Left cardiac atrium (tissue), 1 donor: ENCODE results near the genes MROH9 and DNM3.

GRCh38 chr1:170664637-170665601 lies 988 bp downstream of the PRRX1 start:
- PRO-cap, result unidirectional peak, minus-strand start at chr1:170665052

DNA sequence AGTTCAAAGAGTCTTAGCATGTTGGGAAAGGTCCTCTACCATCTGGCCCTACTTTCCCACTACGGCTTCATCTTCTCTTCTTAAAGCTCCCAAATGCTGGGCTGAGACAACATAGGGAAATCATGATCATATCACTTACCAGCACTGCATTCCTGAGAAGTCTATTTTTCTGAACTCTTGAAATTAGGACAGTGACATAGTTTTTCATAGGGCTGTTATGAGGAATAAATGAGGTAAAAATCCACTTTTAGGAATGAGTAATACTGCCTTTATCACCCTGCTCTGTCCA lies 36.8 kb downstream of the PRRX1 start:
- PRO-cap, result no peak

GRCh38 chr1:170935199-170935730 lies at the start of gene MROH9:
MROH9 (plus strand) TSS chr1:170935534.
- PRO-cap, result no peak

GRCh38 chr1:171142063-171143279 lies 42.6 kb upstream of the FMO2 start:
- PRO-cap, result no peak

GRCh38 chr1:171220535-171221195 lies 27.6 kb upstream of the FMO1 start:
- PRO-cap, result no peak

GRCh38 chr1:171321581-171322206 lies 7.7 kb downstream of the FMO4 start:
- PRO-cap, result no peak

DNA sequence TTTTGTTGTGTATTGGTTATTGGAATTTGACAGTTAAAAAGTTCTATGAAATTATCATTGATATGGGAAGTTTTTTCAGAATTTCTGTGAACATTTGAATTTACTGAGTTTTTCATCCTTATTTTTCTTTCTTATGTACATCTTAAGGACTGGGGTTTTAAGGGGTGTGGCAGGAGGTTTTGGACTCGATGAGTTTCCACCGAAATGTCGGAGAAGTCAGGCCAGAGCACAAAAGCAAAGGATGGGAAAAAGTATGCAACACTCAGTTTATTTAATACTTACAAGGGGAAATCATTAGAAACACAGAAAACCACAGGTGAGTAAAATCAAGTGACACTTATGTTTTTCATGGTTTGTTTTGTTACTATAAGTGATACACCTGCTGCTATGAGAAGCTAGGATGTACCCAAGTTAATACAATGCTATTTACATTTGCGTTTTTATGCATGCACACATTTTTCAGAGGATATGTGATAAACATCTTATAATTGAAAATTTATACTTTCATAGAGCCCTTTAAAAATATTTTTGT lies 26.6 kb downstream of the PRRC2C start:
- PRO-cap, result no peak

GRCh38 chr1:171560711-171561188 lies 61.3 kb upstream of the MYOCOS start:
- PRO-cap, result no peak

DNA sequence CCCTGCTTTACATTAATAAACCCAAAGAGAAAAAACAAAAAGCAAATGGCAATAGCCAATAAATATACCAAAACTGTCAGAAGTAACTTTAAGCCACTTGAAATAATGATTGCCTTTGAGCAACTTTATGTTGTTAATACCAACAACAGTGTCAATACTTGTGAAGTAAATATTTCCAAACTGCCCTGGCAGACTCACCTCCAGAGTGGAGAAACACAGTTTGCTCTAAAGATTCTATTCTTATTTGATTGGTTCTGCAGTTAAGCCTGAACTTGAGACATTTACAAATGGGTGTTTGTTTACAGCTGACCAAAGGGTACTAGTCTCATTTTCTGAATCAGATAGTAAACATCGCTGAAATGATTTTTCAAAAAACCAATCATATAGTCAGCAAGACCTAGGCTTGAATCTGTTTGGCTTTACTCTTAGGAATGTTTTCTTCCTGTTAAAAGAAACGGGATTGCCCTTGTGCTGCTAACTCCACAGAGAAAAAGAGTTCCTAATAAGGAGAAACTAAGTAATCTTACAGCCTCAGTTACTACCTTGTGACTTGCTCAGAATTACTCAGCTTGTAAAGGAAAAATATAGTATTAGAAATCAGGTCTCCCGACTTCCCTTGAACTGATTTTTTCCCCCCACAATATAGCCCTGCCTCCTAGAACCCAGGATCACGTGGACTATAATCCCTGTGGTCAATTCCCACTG lies 1.4 kb upstream of the MYOC start:
- PRO-cap, result no peak

- PRO-cap, result no peak
Observed at GRCh38 chr1:171663170-171663697, 10.7 kb upstream of the MYOC start.

DNA sequence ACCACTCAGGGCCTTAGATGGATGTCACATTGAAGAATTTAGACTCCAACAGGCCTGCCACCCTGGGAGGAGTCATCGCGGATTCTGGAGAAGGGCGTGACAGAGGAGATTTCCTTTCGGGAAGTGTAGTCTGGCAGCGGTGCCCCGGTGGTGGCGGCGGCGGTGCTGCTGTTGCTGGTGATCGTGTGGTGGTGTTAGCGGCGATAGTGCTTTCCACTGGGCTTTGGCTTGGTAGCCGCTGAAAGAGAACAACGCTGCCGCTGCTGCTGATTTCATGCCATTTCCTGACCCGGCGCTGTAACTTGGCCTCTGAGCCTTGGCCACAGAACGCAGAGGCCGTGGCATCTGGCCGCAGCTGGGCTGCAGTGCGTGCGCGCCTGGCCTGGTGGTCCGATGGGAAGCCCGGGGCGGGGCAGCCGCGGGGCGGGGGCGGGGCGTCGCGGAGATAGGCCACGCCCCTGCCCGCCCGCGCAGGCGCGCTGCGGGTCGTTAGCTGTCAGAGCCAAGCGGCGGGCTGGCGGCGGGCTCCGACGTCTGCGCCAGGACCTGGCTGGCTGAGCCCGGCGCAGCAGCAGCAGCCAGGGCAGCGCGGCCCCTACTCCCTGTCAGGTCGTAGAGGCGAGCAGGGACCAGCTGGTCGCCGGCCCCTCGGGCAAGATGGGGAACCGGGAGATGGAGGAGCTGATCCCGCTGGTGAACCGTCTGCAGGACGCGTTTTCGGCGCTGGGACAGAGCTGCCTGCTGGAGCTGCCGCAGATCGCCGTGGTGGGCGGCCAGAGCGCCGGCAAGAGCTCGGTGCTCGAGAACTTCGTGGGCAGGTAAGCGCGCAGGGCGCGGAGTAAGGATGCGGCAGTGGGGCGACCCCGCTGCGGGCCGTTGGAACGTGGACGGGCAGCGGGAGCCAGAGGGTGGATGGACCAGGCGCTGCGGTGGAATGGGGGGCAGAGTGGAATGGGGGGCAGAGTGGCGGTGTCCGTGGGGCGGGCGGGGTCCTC lies at the start of gene DNM3:
Gene DNM3 (plus strand): TSS at position 499 of the 995 bp plus-strand sequence.
- PRO-cap, result unidirectional peak, plus-strand start at position 128 of the sequence; bidirectional peak, plus-strand start at position 499 of the sequence, minus-strand start at position 367 of the sequence

DNA sequence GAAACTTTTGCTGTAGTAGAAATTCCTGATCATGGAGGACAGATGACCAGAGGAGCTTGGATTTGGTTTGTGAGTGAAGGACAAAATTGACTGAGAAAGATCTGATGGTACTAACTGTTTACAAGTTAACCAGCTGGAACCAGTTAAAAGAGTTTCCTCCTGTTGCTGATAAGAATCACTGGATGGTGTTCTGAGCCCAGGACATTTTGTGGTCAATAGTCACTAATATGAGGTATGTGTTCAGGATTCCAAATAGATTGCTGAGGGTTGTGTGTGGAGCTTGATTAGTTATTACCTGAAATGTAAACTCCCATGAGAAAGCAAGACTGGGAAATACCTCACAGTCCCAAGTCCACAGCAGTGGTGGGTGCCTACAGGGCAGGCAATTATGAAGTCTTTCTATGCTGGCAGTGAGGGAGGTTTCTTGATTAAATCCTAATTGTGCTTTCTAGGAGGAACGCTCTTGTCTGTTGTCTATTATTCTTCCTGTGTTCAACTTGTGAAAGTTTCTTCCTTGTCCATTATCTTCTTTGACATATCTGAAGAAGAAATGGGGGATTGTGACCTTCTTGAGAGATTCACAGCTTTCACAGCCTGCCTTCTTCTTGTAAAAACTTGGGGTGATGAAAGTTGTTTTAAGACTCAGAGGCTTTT lies 164.6 kb downstream of the DNM3 start:
- PRO-cap, result no peak

DNA sequence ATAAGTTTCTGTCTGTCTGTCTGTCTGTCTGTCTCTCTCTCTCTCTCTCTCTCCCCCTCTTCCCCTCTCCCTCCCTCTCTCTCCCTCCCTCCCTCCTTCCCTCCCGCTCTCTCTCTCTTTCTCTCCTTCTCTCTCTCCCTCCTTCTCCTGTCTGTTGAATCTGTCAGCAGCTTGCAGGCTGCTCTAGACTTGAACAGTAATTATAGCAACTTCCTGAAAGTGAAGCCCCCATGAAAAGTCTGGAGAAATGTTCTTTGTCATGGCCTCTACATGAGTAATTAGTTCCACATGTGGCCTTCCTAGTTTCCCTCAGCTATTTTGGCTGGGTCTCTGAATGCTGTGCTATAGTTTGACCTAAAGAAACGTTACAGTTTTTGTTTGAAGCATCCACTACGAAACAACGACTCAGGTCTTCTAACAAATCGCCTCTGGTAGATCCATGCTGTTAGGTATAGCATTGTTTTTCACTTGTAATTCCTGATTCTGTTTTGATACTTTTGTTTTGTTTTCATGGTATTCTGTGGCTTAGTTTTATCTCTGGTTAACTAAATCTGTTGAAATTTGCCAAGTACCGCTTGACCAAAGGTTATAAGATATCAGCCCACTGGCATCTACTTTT lies 275.1 kb upstream of the C1orf105 start:
- PRO-cap, result no peak

- PRO-cap, result no peak
Observed at GRCh38 chr1:172185276-172185762, 235.2 kb upstream of the C1orf105 start.

DNA sequence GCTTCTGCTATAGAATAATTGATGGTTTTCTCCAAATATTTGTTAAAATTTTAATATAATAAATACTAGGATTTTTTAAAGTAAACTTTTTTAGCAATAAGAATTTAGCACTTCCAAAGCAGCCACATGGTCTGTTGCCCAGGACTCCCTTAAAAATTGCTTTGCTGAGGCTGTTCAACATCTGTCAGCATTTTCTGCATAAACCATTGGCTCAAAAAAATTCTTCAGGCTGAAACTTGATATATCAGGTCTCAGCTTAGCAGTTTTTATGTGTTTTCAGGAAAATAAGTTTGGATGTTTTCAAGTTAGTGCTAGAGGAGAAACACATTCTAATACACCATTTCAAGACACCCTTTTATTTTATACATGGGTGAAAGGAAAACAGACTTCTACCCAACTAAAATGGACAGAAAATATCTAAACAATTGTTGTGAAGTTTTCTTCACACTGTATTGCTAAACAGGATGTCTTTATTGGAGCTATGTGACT lies 69.1 kb upstream of the C1orf105 start:
- PRO-cap, result no peak

- PRO-cap, result no peak
Observed at GRCh38 chr1:172380730-172381374, 39.6 kb upstream of the C1orf105 start.

- PRO-cap, result no peak
Observed at GRCh38 chr1:172497280-172497725, 35.6 kb upstream of the SUCO start.

DNA sequence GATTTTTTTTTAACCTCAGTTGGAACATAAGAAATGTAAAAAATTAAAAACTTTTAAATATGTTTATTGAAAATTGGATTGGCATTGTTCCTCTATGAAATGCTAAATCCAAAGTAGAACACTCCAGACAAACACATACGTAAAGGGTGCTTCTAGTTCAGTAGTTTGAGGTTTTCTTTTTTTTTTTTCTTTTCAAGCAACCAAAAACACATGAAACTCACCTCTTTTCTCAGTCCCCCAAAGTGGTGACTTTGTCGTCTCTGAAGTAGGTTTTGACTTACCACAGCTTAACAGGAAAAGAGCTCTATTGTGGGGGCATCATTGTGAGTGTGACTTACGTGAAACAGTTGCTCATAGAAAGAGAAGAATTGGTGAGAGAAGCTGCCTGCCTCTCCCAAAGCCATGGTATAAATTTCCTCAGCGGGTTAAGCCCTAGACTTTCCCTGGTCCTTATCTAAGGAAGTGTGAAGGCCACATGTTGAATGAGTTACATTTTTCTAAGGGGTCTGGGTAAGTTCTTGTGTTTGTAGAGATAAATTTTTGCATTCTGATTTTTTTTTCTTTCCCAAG lies 11.8 kb downstream of the FASLG start:
- PRO-cap, result no peak

- PRO-cap, result no peak
Observed at GRCh38 chr1:172819087-172819640, 160.3 kb downstream of the FASLG start.

GRCh38 chr1:172914422-172914832 lies 136.3 kb downstream of the TNFSF18 start:
- PRO-cap, result no peak